Daoy (cell line): ENCODE measurements around a stretch of chr6.

GRCh38 chr6:111075993-111076518, 11.2 kb upstream of the SLC16A10 start:
- RAMPAGE, long total RNA = no peak

DNA sequence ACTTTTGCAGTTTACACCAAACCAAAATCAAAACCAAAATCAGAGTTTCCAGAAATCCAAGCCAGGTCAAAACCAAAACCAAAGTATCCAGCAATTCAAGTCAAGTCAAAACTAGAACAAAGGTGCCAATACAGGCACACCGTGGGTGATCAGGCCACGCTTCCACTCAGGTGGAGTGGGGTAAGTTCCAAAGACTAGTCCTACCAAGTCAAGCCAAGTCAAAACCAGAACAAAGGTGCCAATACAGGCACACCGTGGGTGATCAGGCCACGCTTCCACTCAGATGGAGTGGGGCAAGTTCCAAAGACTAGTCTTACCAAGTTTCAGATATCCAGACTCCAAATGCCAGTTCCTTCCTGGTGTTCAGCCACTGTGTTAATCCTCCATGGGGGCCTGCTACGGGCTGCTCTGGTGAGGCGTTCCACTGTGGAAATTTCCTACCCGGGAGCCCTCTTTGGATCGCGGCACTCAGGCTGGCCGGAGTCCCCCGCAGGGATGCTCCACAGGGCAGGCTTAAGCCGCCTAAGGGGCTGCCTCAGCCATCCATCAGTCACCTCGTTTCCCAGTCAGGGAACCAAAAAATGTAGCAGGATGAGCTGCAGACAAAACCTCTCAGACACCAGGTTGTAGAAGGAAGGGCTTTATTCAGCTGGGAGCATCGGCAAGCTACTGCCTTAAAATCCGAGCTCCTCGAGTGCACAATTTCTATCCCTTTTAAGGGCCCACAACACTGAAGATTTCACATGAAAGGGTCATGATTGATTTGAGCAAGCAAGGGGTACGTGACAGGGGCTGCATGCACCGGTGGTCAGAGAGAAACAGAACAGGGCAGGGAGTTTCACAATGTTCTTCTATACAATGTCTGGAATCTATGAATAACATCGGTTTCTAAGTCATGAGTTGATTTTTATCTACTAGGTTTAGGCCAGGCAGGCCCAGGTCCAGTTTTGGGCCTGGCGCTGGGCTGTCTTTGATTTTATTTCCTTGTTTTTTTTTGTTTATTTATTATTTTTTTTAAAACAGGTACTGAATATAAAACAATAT, 30.7 kb downstream of the MFSD4B start:
- RAMPAGE, long total RNA = no peak

DNA sequence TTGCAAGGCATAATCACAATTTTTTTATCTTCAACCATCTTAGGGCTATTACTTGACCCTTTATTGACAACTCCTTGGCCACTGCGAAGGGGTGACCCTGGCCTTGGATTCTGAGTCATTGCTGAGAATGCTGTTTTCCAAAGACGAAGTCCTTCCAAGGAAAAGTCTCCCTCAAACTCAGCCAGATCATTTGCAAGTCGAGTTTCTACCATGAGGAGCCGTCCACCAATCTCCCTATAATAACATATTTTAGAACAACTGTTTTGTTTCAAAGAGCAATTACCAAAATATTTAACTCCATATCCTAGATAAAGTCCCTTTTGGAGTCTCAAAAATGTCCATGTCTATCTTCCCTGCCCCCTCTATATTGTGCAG, 108.6 kb downstream of the MFSD4B start:
- RAMPAGE, long total RNA = no peak

DNA sequence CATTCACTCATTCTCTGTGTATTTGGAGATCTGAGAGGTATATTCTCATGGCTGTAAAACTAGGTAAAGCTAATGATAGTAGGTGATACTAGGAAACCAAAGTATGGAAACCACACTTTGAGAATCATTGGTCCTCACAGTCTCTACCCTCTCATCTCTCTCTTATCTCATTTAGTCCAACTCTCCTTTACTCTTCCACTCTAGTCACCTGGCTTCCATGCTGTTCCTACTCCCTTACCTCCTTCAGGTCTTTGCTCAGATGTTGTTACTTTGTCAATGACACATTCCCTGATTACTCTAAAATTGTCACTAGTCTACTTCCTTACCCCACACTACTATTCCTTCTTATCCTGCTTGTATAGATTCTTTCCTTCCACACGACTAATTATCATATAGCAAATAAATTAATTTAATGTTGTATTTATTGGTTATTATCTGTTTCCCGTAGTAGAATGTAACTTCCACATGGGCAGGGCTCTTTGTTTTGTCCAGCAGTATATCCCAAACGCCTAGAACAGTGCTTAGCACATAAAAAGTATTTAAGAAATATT, 67.5 kb downstream of the REV3L start:
- RAMPAGE, long total RNA = no peak

- RAMPAGE, long total RNA = no peak
These were observed 46.1 kb downstream of the TRAF3IP2 start for GRCh38 chr6:111559307-111560158.

DNA sequence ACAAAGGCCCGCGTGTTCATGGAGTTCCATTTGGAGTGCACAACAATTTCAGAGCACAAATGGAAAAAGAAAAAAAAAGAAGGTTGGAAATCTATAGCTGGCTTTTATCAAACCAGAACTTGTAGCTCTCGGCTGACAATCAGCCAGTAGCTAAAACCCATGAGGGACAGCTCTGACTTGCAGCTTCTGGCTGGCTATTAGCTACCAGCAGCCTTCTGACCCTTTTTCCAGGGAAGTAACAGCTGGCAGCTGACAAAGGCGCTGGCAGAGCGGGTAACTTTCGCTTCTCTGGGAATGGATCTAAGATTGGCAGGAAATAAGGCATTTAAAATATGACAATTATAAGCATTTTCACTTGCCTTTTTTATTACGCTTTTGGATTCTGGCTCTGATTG, 20.4 kb upstream of the TRAF3IP2 start:
- RAMPAGE, long total RNA = no peak

GRCh38 chr6:111674271-111674851, 68.7 kb upstream of the TRAF3IP2 start:
- RAMPAGE, long total RNA = no peak

GRCh38 chr6:111676313-111676759, 70.7 kb upstream of the TRAF3IP2 start:
- RAMPAGE, long total RNA = no peak

DNA sequence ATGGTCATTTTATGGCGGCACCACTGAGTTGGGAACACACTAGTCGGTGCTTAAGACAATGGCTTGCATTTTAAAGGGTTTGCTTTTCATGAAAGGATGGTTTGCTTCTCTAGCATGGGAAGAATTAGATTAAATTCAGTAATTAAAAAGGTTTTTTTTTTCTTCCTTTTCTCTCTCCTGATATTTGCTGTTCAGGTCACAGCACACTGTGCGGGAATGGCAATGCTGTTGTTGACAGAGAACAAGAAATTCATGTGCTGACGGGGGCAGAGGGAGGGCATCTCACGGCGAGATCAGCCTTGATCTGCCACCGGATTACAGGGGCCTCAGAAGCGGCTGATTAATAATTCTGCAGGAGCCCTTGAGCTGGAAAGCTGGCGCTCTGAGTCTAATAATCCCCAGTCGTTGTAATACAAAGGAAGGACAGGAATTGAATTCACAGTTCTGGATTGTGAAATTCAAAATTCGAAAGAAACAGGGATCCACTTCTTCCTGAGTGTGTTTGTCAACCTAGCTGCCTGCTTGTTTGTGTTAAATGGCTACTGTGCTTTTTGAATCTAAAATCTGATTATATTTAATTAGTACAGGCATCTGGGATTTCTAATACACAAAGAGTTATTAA, 80.9 kb upstream of the TRAF3IP2 start:
- RAMPAGE, long total RNA = no peak

GRCh38 chr6:111757274-111757888, 115.9 kb downstream of the FYN start:
- RAMPAGE, long total RNA = no peak

DNA sequence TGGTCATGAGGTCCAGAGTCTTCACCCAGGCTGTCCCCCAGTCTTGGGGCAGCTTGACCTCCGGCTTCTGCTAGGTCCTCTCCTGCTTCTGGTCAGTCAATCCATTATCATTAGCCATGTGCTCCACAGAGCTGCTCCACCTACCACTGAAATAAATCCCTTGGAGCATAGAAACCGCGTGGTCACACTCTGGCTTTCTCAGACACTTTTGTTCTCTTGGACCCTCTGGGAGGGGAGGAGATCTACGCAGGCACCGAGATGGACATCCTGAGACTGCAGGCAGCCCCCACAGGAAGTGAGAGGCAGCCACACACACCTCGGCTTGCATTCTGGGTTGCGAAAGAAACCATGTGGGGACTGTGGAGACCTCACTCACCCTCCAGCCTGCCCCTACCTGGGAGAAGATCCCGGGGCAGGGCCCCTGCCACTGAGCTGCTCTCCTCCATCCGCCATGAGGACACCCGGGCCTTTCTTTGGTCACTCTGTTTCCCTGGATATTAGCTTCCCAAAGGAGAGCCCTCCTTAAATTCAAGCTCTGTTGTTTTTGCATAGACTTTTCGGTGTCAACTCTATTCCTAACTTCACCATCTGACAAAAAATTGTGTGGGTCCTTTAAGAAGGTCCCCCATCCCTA, 79.5 kb downstream of the FYN start:
- RAMPAGE, long total RNA = no peak

GRCh38 chr6:111799530-111800179, 73.6 kb downstream of the FYN start:
- RAMPAGE, long total RNA = no peak

DNA sequence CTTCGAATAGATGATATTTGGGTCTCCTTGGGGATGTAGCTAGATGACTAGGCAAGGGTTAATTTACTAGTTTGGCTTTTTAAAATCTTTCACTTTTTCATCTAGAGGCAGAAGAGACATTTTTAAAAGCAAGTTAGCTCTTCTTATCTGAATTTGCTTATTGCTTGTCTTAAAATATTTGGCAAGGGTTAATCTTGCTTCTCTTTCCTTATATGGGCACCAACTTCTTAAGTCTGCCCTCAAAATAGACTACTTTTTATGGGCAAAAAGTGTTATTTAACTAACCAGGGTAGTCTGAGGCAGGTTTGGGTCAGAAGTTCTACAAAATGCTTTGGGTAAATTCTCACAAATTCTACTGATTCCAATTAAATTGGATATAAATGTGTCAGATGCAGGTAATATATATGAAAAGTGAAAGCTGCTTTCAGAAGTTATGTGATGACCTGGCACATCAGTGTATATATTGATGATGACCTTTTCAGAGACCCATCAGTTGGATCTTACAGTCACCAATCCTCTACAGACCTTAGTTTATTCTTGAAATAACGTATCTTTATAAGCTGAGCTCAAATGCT, 44.1 kb downstream of the FAM229B start:
- RAMPAGE, long total RNA = no peak

DNA sequence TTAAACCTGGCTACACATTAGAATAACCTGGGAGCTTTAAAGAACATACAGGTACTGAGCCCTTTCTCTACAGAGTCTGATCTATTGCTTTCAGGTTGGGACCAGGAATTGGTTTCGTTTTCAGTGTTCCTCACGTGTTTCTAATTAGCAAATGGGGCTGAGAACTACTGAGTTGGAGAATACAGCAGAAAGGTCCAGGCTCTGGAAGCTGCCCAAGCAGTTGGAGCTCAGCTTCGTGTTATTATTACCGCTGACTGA, 57.0 kb downstream of the FAM229B start:
- RAMPAGE, long total RNA = no peak

DNA sequence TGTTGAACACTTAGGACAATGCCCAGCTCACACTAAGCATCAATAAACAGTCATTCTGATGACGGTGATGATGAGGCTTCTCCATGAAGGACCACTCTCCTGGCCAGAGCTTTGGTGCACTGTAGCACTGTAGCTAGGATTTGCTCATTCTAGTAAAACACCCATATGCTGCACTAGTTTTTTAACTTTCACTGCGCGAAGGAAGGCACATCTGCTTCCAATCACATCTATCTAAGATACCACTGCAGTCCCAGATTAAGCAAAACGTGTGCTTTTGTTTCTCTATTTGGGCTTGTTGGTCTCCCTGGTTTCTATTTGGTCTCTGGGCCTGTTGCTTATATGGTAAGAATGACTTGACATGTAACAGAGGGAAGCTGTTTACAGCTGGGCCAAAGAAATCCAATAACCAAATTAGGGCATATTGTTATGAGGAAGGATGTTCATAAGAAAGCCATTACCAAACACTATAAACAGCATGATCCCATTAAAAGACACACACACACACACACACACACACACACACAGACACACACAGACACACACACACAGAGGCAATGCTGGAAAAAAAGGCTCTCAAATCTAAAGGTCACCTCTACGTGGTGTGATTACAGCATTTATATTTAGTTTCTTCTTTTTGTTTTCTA, 62.4 kb downstream of the FAM229B start:
- RAMPAGE, long total RNA = no peak

GRCh38 chr6:112181122-112181401, 73.3 kb downstream of the LAMA4 start:
- RAMPAGE, long total RNA = no peak

DNA sequence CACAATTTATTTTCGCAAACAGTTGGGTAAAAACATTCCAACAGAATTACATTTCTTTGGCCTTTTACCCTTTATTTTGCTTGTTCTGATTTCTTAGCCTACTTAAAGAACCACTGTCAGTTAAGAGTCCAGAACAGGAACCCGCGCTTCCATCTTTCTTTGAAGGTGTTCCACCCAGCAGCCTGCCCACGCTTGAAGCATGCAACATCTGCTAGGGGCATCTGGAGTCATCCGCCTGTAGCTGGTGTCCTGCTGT, 51.8 kb downstream of the LAMA4 start:
- RAMPAGE, long total RNA = no peak

- RAMPAGE, long total RNA = no peak
These were observed 30.4 kb downstream of the LAMA4 start for GRCh38 chr6:112223867-112224396.

DNA sequence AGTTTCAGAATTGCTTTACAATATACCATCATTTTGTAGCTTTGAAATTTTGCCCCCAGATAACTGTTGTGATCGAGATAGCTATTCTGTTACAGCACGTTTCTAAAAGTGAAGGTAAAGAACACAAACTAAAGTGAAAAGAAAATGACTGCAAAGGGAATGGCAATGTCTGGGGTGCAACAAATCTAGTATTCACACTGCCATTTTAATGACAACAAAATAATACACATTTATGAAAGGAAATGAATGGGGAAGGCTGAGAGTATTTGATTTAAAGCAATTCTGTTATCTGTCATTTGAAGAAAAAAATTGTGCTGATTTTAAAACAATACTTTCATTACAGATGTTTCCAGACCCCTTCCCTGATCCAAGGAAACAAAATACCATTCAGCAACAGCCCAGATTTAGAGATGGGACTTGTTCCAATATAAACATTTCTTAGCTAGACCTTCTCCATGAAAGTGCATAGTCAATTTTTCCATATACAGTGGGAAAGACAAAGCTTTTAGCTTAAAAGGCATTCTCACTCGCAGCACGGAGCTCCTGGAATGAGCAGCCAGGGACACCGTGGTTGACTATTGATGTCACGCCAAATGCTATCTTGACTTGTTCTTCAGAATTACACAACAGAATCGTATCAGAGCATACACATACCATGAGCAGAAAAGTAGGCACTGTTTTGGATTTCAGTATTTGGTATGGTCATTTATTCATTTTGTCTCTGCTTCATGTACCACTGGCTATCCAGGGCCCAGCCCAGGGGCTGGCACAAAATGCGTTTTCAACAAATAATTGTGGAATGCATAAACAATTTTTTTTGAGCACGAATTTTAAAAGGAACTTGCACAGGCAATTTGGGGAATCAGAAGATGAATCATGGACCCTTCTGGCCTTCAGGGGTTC, 21.5 kb downstream of the LAMA4 start:
- RAMPAGE, long total RNA = no peak

DNA sequence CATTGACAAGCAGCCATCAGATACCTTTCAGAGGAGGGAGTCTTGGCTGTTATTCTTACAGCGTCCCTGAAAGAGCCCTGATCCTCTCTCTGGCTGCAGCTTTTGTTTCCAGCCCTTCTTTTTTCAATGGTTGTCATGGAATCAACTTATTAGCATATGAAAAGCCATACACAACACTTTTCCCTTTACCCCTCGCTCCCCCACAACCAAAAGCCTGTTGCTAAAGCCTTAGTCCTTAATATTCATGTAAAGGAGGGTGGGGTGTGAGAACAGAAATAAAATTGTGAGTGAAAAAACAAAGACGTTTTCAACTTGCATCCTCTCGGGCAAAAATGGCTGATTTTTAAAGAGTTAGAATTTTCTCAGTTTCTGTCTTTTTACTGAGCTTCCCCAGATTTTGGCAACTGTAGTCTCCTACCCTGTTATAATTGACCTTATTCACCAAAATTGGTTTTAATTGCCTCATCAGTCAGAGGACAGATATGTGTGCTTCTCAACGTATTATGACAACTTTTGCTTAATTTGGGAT, 269.7 kb upstream of the MARCKS start:
- RAMPAGE, long total RNA = no peak